Ureter (tissue), 1 donor: Measurements from ENCODE around the genes LAX1, PLEKHA6, PPP1R15B, TMEM81 and NUAK2.

- PRO-cap: no peak
Observed at GRCh38 chr1:203636309-203636912, 9.8 kb downstream of the ATP2B4 start.

GRCh38 chr1:203663054-203663812 lies 36.6 kb downstream of the ATP2B4 start:
- PRO-cap: no peak

DNA sequence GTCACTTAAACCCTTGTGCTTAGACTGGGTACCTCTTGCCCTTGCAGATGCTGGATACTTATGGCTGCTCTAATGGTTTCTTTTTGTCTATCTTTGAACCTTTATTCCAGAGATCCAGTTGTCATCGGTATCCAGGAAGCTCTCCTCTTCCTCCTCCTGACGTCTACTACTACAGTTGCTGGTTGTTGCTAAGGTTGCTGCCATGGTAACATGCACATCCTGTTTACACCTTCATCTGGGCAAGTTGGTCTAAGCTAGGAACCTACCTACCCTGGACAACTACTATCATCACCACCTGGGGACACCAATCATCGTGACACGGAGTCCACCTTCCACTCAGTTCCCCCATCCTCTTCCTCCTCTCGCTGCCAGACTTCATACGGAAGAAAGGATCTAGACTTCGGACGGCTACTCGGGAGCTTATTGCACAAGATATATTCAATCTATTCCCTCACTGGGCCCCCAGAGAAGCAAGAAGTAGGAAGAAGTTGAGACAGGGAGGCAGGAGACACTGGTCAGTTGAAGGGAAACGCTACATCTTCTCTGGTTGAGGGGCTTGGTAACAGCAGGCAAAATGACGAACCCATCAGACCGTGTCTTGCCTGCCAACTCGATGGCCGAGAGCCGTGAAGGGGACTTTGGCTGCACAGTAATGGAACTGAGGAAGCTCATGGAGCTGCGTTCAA lies 56.1 kb downstream of the ATP2B4 start:
- PRO-cap: no peak

DNA sequence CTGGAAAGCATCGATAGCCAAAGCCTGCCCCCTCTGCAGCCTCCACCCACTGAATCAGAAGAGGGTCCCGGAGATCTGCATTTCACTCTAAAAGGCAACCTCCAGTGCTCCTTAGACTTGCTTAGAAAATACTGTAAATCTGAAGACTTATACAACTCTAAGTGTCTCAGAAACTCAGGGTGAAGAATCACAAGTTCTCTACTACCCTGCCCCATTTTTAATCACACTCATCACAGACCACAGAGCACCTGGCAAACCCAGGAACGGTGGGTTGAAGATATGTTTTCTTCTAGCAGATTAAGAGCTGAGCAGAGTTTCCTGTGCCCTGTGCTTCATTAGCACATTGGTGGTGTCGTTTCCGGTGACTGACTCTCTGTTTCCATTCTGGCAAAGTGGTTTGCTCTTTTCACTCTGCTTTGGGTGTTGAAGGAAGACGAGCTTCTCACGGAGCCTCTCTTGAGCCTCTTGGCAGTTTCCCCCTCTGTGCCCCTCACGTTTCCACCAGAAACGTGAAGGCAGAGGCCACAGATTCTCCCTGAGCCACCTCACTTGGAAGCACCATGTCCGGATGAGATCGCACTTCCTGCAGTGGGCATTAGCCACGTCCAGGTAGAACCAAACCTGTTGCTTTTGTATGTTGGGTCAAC lies at the start of gene LAX1:
Gene LAX1, plus strand, starts transcription at position 409 of the 647 bp plus-strand sequence.
- PRO-cap: unidirectional peak, plus-strand start at position 409 of the sequence

GRCh38 chr1:203797959-203799066 lies 2.9 kb downstream of the ZBED6 start:
- PRO-cap: no peak

GRCh38 chr1:204276806-204277405 lies 63.1 kb upstream of the GOLT1A start:
- PRO-cap: no peak

DNA sequence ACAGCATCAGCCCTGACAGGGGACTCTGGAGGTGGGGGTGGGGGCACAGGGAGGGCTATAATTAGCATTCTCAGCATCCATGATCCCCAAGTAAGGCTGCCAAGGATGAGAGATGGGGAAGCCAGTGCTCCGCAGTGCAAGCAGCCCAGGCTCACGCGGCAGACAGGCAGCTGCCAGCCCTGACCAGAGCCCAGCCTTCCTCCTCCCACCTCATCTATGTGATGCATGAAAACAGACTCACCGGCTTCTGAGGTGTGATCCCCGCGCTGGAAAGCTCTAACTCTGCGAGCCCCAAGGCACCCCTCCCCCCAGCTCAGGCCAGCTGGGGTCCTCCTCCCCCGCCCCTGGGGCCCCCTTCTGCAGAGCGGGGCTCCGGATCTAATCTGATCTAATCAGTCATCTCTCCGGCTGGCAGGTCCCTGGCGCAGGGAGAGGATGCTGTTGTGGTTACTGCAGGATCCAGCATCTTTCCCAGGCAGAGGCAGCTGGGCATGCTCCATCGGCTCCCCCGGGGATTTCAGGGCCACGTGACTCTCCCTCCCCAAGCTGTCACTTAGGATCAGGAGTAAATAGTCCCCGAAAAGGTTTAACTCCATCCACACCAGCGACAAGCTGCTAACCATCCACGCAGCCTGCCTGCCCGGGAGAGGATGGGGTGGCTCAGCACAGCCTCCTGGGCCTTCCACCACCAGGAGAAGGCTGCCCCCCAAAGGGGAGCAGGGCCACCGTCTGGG lies at the start of gene PLEKHA6:
Gene PLEKHA6, minus strand, starts transcription at position 477 of the 734 bp plus-strand sequence.
- PRO-cap: no peak

DNA sequence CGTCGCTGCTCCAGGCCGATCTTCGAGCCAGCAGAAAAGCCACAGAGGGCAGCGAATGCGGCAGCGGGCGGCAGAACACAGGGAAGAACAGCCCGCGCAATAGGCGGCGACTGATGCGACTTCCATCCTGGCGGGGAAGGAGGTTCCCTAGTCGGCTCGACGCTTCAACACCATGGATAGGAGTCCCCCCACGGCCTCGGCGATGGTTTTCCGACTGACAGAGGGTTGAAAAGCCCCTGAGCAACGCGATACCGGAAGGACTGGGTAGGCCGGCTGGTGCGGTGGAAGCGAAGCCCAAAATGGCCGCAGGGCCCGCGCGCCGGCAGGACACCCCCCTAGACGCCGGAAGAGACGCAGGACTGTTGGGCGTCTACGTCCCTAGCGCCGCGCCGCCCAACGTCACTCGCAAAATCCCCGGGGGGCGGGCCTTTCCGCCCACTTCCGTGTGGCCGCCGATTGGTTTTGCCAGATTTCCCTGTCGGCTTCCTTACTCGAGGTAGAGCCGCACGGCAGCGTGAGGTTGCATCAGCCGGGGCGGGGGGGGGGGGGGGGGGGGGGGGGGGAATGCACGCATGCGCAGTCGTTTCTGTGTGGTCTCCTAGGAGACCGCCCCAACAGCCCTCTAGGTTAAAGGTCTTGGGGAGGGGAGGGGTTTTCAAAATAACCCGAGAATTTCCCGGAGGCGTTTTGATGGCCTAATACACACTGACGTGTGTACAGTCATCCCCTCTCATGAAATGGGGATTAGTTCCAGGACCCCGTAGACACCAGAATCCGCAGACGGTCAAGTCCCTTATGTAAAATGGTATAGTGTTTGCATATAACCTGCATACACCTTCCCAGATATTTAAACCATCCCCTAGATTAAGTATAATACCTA lies at the start of gene PPP1R15B:
Gene PPP1R15B, minus strand, starts transcription at position 301 of the 880 bp plus-strand sequence.
- PRO-cap: unidirectional peak, minus-strand start at position 79 of the sequence; bidirectional peak, plus-strand start at position 573 of the sequence, minus-strand start at position 272 of the sequence

- PRO-cap: no peak
Observed at GRCh38 chr1:204450168-204451614, 39.1 kb upstream of the PPP1R15B start.

DNA sequence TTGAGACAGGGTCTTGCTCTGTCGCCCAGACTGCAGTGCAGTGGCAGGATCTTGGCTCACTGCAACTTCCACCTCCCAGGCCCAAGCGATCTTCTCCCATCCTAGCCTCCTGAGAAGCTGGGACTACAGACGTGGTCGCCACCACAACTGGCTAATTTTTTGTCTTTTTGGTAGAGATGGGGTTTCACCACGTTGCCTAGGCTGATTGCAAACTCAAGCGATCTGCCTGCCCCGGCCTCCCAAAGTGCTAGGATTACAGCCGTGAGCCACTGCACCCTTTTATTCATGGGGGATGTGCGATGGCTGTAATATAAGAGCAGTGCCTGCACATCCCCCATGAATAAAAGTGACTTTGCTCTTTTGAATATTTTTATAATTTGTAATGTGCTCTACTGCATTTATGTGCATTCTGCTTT lies 9.0 kb downstream of the PIK3C2B start:
- PRO-cap: no peak

- PRO-cap: bidirectional peak, plus-strand start at chr1:204494073, minus-strand start at chr1:204493800
Observed at GRCh38 chr1:204493580-204493988, 1.0 kb downstream of the PIK3C2B start.

DNA sequence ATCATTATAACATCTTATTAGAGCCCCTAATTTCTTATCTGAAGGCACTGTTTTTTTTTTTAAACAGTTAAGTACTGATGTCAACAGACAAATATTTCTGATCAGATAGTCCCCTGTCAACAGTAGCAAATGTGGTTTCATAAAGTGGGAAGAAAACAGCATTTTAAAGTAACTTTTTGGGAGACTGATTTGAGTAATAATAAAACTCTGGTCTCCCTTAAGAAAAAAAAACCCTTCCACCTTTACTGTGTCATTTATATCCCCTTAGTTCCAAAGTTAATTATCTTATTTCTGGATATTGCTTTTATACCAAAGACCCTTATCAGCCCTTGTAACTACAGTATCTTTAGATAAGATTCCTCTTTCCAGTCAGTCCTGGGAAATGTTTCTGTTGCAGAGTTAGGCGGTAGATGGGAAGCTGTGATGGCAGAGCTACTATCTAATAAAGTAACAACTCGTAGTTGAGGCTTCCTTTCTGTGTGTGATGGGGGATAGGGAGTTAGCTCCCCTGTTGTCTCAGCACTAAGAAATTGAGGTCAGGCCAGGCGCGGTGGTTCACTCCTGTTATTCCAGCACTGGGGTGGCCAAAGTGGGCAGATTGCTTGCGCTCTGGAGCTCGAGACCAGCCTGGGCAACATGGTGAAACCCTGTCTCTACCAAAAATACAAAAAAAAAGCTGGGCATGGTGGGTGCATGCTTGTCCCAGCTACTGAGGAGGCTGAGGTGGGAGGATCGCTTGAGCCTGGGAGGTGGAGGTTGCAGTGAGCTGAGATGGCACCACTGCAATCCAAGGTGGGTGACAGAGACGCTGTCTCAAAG lies 39.9 kb downstream of the MDM4 start:
- PRO-cap: no peak

DNA sequence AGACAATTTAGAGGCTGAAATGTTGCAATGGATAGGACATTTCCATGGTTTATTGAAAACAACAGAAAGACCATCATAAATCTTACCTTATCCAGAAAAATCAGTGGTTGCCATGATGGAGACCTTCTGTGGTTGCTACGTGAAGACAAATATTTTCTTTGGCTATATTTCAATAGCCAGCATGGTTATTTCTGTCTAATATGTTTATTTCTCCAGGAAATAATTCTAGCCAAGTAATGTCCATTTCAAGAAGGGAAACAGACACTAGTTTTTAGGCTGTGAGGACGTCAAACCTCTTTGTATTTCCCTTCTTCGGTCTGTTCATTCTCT lies 7.0 kb upstream of the NFASC start:
- PRO-cap: no peak

- PRO-cap: no peak
Observed at GRCh38 chr1:205084224-205084800, at the start of gene TMEM81. Gene TMEM81, minus strand, starts transcription at chr1:205084460.

DNA sequence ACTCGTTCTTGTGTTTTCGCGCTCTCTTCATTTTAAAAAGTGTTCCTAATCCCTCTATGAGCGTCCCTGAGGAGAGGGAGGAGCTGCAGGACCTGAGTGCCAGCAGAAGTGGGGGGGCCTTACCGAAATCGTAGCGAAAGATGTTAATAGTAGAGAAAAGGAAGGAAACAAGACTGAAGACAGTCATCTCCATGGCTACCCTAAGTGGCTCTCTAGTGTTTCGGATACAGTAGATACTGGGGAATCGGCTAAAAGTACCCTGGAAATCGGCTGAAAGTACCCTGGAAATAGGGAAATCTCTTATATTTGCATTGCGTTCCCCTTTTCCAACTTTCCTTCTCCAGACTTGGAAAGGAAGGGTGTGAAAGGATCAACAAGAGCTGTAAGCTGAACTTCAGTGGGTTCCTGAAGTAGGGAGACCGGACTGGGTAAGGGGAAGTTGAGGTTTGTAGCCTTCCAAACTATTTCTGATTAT lies 423 bp upstream of the DSTYK start:
- PRO-cap: no peak

- PRO-cap: no peak
Observed at GRCh38 chr1:205313269-205313507, 8.4 kb downstream of the NUAK2 start.

GRCh38 chr1:205317536-205317943 lies 4.0 kb downstream of the NUAK2 start:
- PRO-cap: no peak

DNA sequence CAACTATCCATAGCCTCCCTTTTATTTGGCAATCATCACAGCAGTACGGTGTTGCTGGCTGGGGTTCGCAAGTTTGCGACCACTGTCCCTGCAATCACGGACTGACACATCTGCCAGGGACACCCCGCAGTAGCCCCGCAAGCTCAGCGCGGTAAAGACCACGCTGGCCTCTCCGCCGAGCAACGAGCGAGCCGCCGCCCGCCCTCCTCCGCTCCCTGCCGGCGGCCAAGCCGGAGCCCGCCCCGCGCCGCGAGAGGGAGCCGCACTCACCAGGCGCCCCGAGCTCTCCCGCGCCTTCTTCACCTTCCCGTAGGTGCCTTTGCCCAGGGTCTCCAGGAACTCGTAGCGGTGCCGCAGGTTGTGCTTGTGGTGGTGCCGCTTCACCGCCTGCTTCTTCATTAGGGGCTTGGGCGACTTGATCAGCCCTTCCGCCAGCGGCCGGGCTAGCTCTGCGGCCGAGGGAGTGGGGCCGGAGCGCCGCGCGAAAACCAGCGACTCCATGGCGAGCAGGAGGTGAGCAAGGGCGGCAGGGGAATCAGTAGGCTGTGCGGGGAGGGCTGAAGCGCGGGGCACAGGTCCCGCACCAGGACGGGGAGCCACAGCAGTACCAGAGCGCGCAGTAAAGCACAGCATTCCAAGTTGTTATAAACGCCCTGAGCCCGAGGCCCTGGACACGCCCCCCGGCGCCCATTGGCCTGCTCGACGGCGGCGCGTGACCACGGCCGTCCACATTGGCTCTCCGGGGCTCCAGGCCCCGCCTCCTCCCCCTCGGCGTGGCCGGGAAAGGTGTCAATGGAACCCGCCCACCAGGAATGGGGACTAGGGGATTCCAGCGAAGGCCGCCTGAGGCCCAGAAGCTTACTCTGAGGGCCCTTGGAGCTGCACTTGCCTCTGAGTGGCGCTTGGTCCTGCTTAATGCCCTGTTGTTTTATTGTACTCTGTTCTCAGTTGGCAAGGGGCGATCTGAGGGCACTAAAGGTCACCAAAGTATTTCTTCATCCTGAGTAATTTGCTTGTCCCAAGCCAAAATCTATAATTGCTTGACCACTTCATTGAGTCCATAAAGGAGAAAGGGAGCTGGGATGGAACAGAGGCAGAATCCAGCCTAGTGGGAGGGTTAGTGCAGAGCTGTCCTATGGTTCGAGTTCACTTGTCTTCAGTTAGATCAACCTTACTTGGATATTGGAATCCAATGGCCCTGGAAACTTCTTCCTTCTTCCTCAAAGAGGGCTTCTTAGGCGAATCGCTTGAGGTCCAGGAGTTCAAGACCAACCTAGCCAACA lies at the start of gene NUAK2:
Gene NUAK2, minus strand, starts transcription at position 618 of the 1,283 bp plus-strand sequence.
- PRO-cap: unidirectional peak, minus-strand start at position 618 of the sequence

- PRO-cap: no peak
Observed at GRCh38 chr1:205365793-205366654, 9.3 kb upstream of the KLHDC8A start.

DNA sequence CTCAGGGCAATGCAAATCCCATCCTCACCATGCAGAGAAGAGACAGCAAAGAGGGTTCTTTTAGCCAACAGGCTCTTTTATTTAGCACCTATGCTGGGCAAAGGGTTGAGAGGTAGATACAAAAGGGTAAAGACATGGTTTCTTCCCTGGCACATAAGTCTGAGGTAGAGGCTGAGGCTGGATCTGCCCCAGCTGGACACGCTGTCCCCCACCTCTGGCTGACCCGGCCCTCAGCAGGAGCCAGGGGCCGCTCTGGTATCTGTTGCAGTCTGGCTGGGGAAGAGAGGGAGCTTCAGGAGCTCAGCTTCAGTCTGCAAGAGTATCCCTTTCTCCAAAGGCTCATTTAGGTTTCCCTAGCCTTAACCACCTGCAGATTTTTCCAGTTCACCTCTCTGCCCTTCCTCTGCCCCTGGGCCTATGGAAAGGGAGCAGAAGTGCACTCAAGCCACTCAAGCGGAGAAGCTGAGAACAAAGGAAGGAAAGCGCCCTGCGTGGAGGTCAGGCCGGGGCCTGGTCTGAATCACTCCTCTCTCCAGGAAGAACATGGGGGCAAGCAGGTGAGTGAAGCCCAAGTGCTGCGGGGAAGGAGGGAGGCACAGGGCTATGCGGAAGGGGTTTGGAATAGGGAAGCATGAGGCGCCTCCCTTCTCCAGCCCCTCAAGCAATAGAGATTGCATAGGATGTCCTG lies 14.0 kb downstream of the BLACAT1 start:
- PRO-cap: no peak